ReNcell CX (cell line): ENCODE data around the gene HEATR1.

DNA sequence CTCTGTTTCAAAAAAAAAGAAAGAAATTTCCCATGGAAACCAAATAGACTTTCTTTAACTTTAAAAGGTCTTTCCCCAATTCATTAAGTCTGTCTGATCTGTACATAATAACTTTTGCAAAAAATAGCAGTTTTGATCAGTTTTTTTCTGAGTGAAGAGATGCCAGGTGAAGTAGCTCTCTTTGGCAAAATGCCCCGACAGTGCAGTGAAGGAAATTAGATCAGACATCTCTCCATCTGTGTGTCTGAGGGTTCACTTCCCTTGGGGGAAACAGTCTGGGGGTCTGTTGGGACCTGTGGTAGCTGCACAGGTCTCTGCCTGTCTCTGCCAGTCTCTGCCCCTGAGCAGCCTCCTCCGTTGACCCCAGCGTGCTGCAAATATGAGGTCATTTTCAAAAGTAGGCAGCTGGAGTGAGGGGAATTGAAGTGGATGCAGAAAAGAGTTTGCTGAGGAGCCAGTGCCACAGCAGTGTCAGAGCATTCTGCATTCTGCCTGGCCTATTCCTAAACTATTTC, 54.5 kb downstream of the TBCE start:
- PRO-cap, result no peak

GRCh38 chr1:235632588-235632874, 17.1 kb downstream of the GNG4 start:
- PRO-cap, result no peak

GRCh38 chr1:236041743-236042479, 23.0 kb downstream of the NID1 start:
- PRO-cap, result no peak

- PRO-cap, result no peak
Observed at GRCh38 chr1:236091582-236092165, 26.8 kb upstream of the NID1 start.

DNA sequence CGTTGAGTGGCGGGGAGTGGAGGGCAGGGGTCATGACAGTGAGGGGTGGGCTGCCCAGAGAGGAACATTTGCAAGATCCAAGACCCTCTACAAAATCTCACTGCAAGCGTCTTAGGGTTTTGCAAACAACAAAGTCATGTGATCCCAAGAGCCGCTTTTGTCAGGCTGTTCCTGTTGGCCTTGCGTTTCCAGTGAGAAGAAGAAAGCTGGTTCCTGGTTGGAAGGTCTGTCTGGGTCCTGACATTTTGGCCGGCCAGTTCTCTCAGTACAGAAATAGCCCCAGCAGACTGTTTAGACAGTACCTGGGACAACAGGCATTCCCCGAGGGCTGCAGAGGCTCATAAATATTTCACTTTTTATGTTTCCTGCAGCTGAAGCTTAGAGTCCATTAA, 8.6 kb downstream of the GPR137B start:
- PRO-cap, result no peak

DNA sequence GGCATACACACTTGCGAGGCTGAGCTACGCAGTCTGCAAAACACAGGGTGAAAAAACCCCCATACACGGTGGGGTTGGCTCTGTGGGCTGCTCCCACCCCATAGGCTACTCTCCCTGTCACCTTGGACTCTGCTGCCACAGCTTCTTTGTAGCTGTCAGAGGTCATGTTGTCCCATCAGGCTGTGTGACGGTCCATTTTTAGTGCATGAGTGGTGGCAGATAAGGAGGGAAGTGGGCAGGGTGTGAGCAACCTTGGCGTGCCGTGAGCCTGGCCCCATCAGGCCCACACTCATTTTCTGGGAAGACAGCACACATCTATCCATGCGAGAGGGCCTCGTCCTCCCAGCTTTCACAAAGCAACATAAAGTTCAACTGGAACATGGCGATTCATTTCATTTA, 9.4 kb downstream of the GPR137B start:
- PRO-cap, result no peak

GRCh38 chr1:236332360-236332746, 50.6 kb upstream of the ERO1B start:
- PRO-cap, result no peak

DNA sequence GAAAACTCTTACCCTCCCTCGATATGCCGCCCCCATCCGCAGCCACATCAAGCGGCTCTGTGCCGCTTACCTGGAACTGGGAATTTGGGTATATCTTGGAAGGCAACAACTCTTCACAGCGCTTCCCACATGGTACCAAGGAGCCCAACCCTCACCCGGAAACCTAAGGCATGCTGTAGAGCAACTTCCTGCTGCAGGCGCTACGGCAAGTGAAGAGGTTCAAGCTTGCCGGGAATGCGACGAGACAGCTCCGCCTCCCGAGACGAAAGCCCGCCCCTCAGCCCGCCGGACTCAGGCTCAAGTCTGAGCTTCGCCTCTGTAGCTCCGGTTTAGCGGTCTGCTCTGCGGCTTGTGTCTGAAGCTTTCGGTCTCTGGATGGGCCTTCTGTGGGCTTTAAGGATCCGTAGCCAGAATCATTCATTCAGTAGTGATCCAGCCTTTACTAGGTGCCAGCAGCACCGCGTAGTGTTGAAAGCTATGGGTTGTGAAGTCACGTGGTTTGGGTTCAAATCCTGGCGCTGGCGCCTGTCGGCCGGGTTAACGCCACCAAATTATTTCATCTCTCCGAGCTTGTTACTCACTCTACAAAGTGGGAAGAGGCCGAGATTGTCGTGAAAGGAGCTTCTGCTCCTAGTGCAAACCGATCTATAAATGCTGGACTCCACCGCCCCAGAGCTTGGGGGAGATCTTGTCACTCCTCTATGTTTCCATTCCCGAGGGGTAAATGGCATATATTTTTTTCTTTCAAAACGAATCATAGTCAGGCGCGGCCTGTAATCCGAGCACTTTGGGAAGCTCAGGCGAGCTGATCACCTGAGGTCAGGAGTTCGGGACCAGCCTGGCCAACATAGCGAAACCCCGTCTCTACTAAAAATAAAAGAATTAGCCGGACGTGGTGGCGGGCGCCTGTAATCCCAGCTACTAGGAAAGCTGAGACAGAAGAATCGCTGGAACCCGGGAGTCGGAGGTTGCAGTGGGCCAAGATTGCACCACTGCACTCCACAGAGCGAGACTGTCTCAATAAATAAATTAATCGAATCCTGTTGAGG, at the start of gene HEATR1:
HEATR1 (minus strand) TSS at position 165 of the 1,049 bp plus-strand sequence.
- PRO-cap, result bidirectional peak, plus-strand start at position 281 of the sequence, minus-strand start at position 55 of the sequence

DNA sequence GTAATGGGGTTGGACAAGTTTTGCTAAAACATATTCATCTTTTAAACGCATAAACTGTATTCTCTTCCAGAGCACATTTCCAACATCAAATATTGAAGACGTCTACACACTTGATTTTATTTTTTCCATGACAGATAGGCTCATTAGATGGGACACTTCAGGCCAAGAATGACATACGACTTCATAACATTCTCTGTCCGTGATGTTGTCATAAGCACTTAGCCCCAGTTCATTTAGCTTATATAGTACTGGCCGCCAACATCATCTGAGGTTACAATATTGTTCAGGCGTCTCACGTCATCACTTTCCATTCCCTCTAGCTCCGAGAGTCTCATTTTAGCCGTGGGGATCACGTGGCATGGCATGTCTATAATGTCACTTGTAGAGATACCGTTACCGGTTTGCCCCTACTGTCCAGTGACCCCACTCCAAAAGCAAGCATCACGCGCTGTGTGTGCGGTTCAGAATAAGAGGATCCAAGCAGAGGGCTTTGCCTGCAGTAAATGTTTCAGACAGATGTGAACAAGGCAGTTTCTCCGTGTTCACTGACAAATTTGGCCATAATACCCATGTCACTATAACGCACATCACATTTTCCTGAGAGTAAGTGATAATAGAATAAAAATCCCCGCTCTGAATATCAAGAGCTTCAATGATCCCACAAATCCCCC, 34.6 kb upstream of the HEATR1 start:
- PRO-cap, result no peak

GRCh38 chr1:236693509-236694072, 7.3 kb downstream of the ACTN2 start:
- PRO-cap, result no peak

DNA sequence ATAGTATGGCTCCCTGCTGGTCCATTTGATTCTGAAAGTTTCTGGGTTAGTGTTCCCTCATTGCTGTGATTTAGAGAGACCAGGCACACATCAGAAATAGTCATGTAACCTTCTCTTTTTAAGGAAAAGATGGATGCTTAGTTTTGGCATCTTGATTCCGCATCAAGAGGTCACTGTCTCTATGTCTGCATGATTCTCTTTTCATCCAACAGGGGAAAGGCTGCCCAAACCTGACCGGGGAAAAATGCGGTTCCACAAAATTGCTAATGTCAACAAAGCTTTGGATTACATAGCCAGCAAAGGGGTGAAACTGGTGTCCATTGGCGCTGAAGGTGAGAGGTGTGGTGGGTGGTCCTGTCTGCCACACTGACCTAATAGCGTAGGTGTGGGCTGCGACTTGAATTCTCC, 32.4 kb downstream of the ACTN2 start:
- PRO-cap, result no peak

DNA sequence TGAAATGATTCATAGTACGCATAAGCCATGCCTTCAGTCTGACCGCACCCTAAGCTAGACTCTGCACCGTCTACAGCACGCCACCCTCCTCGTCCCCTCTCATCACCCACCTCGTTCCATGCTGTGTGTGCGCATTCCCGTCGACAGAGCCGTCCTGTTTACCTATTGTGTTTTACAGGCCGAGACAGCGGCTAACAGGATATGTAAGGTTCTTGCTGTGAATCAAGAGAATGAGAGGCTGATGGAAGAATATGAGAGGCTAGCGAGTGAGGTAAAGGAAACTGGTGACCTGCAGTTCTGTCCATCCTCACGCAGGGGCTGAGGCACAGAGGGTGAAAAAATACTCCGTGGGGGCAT, 50.6 kb downstream of the ACTN2 start:
- PRO-cap, result no peak

DNA sequence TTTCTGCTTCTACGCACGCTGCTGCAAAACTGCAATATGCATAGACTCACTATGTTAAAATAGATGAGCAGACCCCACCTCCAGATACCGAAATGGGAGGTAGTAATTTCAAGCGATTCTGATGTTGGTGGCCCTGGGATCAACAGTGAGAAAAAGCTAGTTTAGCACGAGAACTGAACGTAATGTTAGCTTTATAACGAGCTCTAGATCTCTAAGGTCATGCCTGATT, 1.0 kb downstream of the MTR start:
- PRO-cap, result no peak

GRCh38 chr1:236838180-236838762, 43.2 kb downstream of the MTR start:
- PRO-cap, result no peak

DNA sequence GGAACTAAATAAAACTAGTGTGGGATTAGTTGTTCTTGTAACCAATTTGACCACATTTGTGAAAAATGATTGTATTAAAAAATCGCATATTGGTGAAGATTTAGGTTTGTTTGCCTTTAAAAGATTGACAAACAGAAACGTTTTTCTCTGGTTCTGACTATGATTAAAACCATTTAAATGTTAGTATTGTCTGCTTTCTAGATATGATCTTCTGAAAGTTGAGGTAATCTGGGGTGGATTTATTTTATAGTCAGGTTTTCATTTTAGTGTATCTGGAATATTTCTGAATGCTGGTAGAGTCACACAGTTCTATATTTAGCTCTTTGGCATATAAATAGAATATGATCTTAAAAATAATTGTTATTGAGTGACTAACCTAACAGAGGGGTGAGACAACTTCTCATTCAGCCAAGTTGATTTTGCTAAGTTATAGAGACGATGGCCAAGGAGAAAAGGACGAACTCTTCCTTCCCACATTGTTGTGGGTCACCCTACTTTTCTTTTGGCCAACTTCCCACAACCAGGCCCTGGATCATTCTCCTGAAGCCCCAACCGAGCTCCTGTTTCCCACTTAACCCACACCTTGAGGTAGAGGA, 7.1 kb upstream of the MT1HL1 start:
- PRO-cap, result no peak

GRCh38 chr1:237044065-237044675, 2.2 kb downstream of the RYR2 start:
- PRO-cap, result no peak

- PRO-cap, result no peak
Observed at GRCh38 chr1:238354528-238354945, 463.8 kb upstream of the ZP4 start.

- PRO-cap, result no peak
Observed at GRCh38 chr1:238647746-238648585, 738.4 kb upstream of the CHRM3 start.

DNA sequence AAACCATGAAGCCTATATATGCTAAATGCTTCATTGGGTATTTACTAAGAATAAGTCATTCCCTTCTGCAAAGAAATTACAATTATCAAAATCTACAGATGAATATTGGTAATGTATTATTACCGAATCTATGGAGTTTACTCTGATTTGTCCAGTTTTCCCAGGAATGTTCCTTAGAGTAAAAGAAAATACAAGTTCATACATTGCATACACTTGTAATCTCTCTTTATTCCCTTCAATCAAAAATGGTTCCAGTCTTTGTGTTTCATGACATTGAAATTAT, 683.6 kb upstream of the CHRM3 start:
- PRO-cap, result no peak

DNA sequence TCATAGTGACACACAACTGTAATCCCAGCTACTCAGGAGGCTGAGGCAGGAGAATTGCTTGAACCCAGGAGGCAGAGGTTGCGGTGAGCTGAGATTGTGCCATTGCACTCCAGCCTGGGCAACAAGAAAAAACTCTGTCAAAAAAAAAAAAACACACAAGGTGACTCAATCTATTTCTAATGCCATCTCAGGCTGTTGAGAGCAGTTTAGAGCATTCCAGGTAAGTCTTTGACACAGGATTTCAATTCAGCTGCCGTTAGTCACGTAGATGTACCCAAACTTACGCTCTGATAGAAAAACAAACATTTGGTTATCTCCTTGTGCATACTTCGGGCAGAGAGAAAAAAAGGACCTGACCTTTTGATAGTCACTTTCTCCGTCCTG, 15.4 kb downstream of the GREM2 start:
- PRO-cap, result no peak